ENCODE data around the genes SPSB3, NDUFB10, NHERF2 and ECI1.

GRCh38 chr16:1782270-1783207, at the start of gene SPSB3:
SPSB3 (minus strand) TSS chr16:1782571.
- RRBS, result 2% methylated on average over 28 of the region's 117 CpGs

GRCh38 chr16:1959067-1960129, at the start of gene NDUFB10:
NDUFB10 (plus strand) TSS chr16:1959538.
- RRBS, result 2% methylated on average over 39 of the region's 94 CpGs

DNA sequence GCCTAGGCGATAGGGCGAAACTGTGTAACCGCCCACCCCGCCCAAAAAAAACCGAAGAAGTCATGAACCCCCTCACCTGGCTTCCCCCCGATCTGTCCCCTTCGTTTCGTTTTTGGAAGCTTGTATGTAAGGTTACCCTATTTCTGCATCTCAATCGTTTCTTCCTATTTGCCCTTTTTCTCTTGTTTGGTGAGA, 1.2 kb downstream of the RPS2 start:
- RRBS, result no CpG with 5 or more reads among the region's 9 CpGs

- RRBS, result 4% methylated on average over 6 of the region's 64 CpGs
Observed at GRCh38 chr16:1963772-1964711, 584 bp downstream of the RPS2 start.

DNA sequence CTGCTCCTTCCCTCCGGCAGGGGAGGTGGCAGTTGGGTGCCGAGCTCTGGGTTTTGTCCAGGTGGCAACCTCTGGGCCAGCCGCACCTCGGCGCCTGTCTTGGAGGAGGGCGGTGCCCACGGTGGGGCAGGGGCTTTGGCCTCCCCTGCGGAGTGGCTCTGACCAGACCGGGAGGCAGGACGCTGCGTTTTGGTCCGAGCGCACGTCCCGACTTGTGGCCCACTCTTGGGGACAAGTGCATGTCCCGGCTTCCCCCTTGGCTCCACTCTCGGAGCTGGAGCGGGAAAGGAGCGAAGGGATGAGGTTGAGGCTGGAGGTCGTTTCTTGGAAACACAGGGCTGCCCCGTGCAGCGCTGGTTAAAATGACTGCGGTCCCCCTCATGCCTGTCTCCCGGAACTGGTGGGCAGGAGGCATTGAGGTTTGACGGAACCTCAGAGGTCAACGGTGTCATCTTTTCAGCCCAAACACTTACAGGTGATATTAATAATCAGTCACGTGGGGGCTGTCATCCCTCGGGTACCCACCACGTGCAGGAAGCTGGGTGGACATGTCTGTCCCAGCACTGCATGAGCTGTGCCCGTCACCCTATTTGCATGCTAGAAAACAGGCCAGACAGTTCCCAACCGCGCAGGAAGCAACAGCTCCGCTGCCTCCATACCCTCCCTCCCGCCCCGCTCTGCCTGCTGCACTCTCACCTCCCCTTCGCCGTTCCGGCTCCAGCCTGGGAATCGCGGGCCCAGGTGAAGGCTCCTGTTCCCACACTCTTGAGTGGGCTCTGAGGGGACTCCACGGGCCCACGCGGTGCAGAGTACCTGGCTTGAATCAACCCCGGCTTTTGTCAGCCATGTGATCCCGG, 1.2 kb downstream of the SYNGR3 start:
- RRBS, result 3% methylated on average over 6 of the region's 45 CpGs

DNA sequence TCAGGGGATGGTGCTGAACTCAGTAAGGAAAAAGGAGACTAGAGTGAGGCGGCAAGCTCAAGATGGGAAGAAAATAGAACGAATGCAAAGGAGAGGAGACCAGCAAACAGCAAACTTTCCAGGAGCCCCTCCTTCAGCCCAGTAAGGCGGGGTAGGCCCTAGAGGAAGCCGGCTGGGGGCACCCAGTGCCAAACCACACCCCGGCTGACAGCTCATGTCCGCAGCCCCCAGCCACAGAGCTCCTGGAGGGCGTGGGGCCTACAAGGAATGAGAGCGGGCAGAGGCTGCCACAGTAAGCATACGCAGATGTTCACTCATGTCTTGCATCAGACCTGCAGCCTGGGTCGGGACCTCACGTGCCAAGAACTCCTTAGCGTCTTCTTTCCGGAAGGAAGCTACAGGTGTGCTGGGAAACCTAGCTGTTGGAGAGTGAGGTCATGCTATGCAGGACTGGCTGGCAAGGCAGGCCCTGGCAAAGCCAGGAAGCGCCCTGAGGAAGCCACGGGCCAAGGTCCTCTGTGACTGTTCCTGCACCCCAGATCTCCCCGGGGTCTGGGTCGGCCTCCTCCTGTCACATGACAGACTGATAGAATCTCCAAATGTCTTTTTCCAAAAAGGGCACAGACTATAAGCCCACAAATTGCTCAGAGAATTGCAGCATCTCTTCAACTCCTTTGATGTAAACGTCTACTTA, 11.6 kb upstream of the NPW start:
- RRBS, result no CpG with 5 or more reads among the region's 18 CpGs

DNA sequence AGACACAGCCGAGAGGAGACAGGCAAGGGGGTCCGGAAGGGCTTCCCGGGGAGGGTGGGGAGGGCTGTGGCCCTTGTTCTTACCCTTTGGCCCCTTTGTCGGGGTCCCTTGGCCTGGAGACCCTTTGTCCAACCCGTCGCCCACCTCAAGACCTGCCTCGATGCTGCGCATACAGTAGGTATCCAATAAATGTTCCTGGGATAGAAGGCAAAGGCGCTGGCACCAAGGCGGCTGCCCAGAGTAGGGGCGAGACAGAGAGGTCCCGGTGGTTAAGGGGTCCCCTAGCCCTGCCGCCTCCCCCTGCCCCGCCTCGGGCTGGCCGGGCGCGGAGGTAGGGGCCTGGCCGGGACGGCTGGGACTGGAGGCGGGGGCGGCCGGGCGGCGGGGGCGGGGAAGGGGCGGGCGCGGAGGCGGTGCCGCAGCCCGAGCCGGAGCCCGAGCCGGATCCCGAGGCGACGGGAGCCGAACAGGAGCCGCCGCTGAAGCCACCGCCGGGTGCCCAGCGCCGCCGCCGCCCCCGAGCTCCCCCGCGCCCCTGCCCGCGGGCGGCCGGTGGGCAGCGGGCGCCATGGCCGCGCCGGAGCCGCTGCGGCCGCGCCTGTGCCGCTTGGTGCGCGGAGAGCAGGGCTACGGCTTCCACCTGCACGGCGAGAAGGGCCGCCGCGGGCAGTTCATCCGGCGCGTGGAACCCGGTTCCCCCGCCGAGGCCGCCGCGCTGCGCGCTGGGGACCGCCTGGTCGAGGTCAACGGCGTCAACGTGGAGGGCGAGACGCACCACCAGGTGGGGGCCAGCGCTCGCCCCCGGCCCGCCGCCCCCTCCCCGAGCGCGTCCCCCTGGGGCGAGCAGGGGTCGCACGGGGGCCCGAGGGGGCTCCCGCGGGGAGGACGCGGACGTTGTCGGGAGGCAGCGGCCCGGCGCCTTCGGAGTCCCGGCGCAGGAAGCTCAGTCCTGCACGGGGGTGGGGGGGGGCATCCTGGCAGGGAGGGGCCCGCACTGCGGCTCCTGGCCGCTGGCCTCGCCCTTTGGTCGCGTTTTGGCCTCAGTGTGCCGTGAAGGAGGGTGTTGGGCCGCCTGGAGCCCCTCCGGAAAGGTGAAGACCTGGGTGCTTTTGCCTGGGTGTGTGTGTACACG, at the start of gene NHERF2:
Gene NHERF2, plus strand, starts transcription at position 465 of the 1,132 bp plus-strand sequence.
- RRBS, result 2% methylated on average over 44 of the region's 125 CpGs

DNA sequence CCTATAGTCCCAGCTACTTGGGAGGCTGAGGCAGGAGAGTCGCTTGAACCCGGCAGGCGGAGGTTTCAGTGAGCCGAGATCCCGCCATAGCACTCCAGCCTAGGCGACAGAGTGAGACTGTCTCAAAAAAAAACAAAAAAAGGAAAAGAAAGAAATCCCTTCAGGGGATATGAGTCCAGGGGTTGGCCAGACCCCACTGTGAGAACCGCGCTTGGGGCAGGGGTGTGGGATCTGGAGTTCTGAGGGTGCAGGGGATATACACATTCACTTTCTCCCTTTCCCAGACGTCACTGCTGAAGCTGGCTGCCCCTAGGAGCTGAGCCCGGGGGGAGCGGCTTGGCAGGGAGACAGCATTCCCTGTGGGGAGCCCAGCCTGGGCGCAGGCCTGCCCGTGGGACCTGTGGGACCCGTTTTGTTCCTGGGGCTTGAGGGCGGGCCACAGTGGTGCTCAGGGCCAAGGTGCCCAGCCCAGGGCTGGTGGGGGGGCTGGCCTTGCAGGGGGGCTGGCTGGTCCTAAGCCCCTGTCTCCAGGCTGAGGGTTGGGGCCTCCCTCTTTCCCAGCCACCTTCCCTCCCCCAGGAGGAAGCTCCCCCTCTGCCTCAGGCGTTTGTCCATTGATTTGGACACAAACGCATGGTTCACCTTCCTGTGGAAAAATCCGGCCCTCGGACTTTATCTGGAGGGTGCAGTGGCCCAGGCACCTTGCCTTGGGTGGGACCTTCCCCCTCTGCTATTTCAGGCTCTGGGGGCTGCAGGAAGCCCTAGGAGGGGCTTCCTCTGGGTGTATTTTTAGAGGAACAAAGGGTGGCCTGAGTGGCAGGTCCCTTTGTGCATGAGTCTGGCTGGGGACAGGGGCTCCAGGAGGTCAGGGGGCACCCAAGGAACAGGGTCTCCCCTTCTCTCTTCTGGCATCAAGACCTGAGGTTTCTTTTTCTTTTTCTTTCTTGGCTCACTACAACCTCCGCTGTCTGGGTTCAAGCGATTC, 4.4 kb downstream of the NHERF2 start:
- RRBS, result no CpG with 5 or more reads among the region's 21 CpGs

GRCh38 chr16:2039999-2040519, 7.6 kb downstream of the NTHL1 start:
- RRBS, result no CpG with 5 or more reads among the region's 15 CpGs

DNA sequence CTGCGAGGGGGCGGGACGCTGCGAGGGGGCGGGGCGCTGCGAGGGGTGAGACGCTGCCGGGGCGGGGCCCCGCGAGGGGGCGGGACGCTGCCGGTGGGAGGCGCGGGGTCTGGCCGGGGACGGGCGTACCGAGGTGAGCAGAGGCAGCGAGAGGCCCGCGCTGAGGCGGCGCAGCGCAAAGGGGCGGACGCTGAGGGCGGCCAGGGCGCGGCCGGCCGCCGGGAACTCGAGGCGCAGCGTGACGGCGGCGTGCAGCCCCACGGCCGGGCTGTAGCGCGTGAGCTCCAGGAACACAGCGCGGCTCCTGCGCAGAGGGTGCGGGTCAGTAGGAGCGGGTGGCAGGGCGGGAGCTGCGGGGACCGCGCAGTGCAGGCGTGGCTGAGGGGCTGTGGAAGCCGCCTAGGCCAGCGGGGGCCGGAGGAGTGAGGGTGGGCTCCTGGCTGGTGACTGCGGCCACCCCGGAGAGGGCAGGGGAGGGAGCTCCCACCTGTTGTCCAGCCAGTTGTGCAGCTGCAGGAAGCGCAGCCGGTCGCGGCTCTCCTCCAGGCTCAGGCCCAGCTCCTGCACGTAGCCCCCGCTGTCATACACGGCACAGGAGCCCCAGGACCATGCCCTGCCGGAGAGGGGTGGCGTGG, 43.6 kb downstream of the TSC2 start:
- RRBS, result 11% methylated on average over 28 of the region's 69 CpGs

- RRBS, result no CpG with 5 or more reads among the region's 72 CpGs
Observed at GRCh38 chr16:2134848-2135607, 670 bp downstream of the PKD1 start.

- RRBS, result 8% methylated on average over 2 of the region's 30 CpGs
Observed at GRCh38 chr16:2159027-2159948, 3.7 kb downstream of the TRAF7 start.

- RRBS, result no CpG with 5 or more reads among the region's 18 CpGs
Observed at GRCh38 chr16:2174549-2175141, 19.1 kb downstream of the TRAF7 start.

GRCh38 chr16:2207305-2207822, 2.1 kb downstream of the MLST8 start:
- RRBS, result no CpG with 5 or more reads among the region's 19 CpGs

- RRBS, result 3% methylated on average over 18 of the region's 115 CpGs
Observed at GRCh38 chr16:2250816-2252002, at the start of gene ECI1. ECI1 (minus strand) TSS chr16:2251587.

- RRBS, result 81% methylated on average over 5 of the region's 62 CpGs
Observed at GRCh38 chr16:2466810-2467907, 3.9 kb upstream of the NTN3 start.

GRCh38 chr16:2468846-2469985, 1.9 kb upstream of the NTN3 start:
- RRBS, result no CpG with 5 or more reads among the region's 20 CpGs

DNA sequence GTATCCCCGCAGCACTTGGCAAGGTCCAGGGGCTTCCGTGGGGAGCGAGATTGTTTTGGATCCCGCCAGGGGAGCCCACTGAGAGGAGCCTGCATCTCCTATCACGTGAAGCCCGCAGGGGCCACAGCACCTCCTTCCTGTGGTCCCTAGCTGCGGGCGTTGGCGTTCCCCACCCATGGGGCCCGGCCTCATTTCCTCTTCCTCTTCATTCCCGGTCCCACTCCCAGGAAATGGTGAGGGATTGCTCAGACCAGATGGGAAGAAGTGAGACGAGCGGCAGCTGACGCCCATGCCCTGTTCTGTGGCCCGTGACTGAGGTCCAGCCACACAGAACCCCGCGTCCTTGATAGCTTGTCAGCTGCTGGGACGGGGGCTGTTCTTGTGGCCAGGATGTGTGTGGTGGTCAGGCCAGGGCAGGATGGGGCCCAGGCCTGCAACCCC, 11.2 kb downstream of the TBC1D24 start:
- RRBS, result no CpG with 5 or more reads among the region's 18 CpGs

DNA sequence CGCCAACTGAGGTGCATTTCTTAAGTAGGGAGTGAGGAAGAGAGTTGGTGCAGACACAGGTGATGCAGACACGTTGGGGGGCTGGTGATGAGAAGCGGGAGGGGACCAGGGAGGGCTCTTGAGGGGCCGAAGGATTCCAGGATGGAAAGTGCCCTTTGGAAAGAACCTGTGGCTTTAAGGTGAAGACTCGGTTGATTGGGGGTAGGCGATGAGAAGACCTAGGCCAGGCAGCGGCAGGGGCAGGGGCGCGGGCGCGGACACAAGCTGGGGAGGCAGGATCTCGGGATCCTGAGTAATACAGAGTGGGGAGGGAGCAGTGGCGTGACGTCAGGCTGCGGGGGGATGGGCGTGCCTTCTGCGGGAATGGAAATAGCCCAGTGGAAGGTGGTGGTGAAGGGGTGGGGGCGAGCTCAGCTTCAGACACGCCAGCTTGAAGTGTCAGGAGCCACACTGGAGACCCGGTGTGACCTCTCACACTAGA, 2.4 kb upstream of the ATP6V0C start:
- RRBS, result no CpG with 5 or more reads among the region's 20 CpGs

DNA sequence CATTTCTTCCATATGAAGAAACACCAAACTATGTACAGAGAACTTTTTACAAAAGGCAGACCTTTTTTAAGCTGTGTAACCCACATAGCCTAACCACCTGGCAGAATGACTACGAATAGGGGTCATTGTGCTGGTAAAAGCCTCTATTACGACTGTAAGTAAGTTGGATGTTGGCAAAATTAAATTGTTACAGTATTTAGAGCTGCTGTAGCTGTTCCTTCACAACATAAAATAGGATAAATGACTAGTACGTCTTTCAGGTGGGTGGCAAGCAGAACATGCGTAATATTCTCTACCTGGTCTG, 64.6 kb downstream of the PDPK1 start:
- RRBS, result no CpG with 5 or more reads among the region's 4 CpGs